Right atrium auricular region (tissue), 2 donors: ENCODE measurements around the gene MGST3.

DNA sequence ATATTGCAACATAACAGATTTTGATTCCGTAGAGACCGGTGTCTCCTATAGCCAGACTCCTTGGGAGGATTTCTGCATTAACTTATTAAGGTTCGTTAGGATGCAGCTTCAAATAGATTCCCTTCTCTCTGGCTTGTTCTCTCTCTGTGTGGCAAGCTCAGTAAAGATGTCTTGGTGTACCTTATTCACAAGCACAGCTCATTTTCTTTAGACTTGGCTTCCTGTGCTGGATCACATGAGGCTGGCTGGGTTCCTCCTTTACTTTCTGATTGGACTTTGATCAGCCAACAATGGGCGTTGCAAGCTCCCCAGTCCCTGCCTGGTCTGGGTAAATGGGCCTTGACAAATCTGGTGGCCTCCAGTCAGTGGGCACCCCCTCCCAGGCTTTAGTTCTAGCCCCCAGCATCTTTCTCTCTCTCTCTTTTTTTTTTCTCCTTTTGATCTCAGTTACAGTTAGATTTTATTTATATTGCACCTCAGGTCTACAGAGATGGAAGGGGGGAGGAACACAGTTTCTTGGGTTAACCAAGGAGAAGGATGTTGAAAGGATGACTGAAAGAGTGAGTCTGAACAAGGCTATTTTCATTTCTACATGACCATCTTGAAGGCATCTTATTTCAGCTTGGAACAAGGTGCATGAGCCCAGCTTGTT, 76.9 kb downstream of the PBX1 start:
- PRO-cap, result no peak
- RAMPAGE, long total RNA, 2 experiments, result no peak in any of the 2 experiments

- PRO-cap, result bidirectional peak, plus-strand start at chr1:164712785, minus-strand start at chr1:164712698
- RAMPAGE, long total RNA, 2 experiments, result no peak in any of the 2 experiments
These were observed 153.4 kb downstream of the PBX1 start for GRCh38 chr1:164712016-164713146.

GRCh38 chr1:164720729-164721616, 162.0 kb downstream of the PBX1 start:
- PRO-cap, result no peak
- RAMPAGE, long total RNA, 2 experiments, result no peak in any of the 2 experiments

- PRO-cap, result no peak
- RAMPAGE, long total RNA, 2 experiments, result no peak in any of the 2 experiments
These were observed 212.5 kb downstream of the PBX1 start for GRCh38 chr1:164771253-164772163.

DNA sequence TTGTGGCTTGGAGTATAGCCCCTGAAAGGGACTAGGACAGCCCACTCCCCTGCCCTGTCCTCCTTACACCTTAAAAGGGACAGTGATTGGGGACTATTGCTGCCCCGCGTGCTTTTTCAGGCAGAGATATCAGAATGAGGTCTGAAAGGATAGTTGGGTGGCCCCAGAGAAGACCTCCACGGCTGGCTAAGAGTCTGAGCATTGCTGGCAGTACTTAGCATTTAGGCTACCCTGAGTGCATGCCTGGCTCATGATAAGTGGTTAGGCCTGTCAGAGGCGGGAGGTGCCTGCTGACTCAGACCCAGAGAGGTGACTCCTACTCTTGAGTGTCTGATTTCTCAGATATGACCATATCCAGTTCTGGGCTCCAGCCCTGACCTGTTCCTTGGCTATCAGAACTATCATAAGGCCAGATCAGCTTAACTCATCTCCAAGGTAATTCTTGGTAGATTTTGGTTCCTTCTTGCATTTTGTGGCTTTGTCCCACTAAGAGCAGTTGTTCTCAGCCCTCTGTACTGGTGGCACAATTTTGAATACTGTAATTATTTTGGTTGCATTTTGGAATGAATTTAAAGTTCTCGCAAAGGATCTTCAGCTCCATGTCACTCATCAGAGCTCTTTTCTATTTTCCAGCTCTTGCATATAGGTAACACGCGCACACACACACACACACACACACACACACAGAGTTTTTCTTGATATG, 213.8 kb downstream of the PBX1 start:
- PRO-cap, result no peak
- RAMPAGE, long total RNA, 2 experiments, result no peak in any of the 2 experiments

DNA sequence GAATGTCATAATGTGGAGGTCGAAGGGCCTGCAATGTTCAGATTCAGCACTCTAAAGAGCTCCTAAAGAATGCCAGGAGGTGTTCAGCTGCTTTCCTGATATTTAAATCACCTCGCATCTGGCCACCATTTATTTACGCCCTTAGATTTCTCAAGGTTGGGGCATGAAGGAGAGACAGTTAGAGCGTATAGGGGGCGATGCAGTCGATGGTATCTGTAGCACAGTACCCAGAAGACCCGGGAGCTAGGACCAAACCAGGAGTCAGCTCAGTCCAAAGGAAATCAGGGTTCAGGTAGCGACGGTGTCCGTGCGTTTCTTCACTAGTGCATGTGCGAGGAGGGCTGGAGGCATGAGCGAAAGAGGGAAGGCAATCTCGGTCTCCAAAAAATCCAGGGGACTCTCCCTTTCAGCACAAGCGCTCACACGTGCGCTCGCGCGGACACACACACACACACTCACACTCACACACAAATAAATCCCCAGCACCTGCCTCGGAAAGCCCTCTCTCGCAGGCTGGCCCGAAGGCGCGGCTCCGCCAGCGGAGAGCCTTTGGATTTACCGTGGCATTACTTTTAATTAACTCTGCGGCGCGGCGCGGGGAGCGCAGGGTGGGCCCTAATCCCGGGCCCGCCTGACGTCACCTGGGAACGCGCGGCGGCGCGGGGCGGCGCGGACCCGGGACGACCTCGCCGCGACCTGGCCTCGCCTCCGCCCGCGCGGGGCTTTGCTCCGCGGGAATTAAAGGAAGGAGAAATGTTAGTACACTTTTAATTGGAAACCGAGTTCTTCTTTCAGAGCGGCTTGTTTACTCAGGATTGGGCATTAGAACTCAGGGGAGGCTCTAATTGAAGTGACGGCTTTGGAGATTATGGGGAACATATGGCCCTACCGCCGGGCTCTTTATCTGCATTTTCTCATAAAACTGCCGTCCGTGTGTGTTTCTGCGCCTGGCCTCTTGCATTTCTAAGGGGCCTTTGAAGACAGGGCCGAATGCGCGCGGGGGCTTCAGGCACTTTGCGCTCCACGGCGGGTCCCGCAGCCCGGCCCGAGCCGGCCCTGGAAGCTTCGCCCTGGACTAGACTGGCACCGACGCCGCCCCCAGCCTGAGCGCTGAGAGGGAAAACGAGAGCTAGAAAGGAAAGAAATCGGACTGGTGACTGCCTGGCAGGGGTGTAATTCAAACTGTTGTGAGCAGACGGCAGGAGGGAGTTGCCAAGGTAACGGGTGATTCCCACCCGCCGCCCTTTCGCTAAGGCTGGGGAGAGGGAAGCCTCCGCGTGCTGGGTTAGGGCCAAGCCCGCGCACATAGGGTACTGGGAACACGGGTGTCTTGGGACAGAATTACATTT, 121.1 kb downstream of the LMX1A start:
- PRO-cap, result unidirectional peak, minus-strand start at position 811 of the sequence
- RAMPAGE, long total RNA, 2 experiments, result no peak in any of the 2 experiments

DNA sequence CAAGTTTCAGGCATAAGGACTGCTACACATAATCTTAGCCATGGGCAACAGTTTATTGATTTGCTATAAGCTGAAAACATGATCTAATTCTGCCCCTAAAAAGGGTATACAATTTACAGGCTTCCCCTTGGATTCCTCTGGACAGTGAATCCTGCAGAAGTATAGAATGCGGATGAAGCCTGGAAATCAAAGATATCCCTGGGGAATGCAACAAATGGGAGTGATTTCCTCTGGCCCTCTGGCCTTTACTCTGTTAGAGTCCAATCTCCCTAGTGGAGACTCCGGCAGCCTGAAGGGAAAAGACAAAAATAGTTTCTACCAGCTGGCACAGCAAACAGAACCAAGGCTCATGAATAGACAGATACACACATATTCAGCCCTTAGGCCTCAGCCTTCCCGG, 4.0 kb upstream of the LRRC52 start:
- PRO-cap, result no peak
- RAMPAGE, long total RNA, 2 experiments, result no peak in any of the 2 experiments

- PRO-cap, result bidirectional peak, plus-strand start at chr1:165630877, minus-strand start at chr1:165630828; bidirectional peak, plus-strand start at chr1:165631209, minus-strand start at chr1:165631115
- RAMPAGE, long total RNA, 2 experiments, result start-site peak on the plus strand in 2 of 2 experiments, at chr1:165631202-165631273 at its widest, 4,110 to 5,968 reads per replicate
These were observed at the start of gene MGST3 for GRCh38 chr1:165630640-165631340. MGST3 (plus strand) TSS chr1:165631234.

DNA sequence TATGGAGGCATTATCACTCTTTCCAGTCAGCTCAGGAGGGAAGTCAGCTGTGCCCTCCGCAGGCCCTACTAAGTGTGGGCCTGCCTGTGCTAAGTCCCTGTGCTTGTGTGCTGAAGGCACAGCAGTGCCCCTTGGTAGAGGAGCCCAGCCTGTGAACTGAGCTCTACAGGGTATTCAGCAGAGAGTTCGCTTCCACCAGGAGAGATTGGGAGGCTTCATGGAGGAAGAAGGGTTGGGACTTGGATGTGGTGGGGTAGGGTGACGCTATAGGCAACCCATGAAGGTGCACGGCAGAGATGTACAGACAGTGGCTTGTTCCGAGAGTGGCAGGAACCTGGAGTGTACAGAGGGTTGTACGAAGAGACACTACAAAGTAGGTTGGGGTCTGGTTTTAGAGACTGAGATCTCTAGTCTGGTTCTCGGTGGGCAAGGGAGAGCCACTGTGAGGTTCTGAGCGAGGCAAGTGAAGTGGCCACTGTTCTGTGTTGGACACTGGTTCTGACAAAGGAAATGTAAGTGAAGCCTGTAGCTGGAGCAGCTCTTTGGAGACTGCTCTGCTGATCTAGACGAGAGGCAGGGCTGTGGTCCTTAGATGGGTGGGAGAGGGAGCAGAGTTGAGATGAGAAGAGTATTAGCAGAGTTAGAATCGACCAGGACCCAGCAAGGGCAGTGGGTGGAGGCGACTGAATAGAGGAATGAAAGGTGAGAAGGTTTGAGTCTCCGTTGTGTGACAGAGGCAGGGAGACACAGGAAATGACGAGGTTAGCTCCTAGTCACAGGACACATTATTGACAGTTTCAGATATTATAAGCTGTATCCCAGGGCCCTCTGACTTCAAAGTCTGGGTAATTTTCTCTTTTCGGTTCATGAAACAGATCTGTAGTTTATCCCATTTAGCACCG, 69.6 kb downstream of the UCK2 start:
- PRO-cap, result no peak
- RAMPAGE, long total RNA, 2 experiments, result no peak in any of the 2 experiments

DNA sequence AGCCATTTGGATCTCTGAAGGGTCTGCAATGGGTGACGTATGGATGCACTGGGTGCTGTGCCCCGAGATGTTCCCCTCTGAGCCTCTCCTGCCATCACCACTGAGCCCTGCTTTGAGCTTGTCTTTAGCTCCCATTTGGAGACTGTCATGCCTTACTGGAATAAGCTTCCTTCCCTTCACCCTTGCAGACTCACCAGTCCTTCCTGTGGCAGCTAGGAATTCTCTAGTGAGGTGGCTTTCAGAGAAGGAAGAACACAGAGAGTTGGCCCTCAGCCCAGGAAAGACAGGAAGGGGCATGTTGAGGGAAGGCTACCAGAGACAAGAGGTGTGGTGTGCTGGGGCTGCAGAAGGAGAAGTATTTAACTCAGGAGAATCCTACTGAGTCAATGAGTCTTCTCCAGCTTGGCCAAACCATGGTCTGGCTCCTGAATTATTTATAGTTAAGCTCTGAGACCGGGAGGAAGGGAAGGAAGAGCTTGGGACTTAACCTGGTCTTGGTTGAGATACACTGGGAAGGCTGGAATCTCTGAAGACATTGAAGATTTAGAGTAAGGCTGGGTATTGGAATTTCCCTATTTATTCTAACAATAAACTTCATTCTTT, 76.3 kb downstream of the UCK2 start:
- PRO-cap, result no peak
- RAMPAGE, long total RNA, 2 experiments, result no peak in any of the 2 experiments

DNA sequence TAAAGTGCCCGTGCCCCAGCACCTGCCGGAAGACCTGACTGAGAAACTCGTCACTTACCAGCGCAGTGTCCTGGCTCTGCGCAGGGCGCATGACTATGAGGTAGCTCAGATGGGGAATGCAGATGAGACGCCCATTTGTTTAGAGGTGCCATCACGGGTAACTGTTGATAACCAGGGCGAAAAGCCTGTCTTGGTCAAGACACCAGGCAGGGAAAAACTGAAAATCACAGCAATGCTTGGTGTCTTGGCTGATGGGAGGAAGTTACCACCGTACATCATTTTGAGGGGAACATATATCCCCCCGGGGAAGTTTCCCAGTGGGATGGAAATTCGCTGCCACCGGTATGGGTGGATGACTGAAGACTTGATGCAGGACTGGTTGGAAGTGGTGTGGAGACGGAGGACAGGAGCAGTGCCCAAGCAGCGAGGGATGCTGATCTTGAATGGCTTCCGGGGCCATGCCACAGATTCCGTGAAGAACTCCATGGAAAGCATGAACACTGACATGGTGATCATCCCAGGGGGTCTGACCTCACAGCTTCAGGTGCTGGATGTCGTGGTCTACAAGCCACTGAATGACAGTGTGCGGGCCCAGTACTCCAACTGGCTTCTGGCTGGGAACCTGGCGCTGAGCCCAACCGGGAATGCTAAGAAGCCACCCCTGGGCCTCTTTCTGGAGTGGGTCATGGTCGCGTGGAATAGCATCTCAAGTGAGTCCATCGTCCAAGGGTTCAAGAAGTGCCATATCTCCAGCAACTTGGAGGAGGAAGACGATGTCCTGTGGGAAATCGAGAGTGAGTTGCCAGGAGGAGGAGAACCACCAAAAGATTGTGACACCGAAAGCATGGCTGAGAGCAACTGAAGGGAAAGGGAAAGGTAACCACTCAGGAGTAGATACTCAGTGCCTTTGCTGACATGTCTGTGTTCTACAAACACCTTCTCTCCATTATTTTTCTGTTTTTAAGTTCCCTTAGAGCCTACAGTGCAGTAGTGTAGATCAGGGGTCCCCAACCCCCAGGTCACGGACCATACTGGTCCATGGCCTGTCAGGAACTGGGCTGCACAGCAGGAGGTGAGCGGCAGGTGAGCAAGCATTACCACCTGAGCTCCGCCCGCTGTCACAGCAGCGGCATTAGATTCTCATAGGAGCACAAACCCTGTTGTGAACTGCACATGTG, 10.7 kb downstream of the POGK start:
- PRO-cap, result no peak
- RAMPAGE, long total RNA, 2 experiments, result no peak in any of the 2 experiments

DNA sequence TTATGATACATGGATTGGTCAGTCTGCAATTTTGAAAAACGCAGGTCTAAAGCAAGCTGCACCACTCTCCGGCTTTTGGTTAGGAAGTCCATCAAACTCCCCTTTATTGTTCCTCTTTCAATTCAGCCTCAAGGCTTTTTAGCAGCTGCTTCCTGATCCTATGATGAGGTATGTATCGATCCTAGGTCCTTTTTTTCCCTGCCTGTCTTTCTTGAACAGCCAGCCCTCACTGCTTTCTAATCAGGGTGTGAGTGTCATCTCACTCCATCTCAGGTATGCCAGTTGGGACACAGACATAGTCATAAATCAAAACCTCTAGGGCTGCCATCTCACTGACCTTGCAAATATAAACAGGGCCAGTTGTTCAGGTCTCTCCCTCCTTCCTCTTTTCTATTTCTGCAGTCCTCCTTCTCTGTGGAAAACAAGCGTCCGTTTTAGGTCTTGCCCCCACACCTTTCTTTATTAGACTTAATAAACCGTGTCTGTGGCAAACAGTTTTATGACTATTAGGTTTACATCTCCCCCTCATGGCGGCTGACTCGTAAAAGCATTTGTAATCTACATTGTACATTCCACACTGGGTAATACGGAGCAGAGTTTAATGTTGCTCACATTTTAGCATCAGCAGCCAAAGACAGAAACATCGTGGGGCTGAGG, 11.5 kb downstream of the STYXL2 start:
- PRO-cap, result no peak
- RAMPAGE, long total RNA, 2 experiments, result no peak in any of the 2 experiments

- PRO-cap, result no peak
- RAMPAGE, long total RNA, 2 experiments, result no peak in any of the 2 experiments
These were observed 43.4 kb downstream of the STYXL2 start for GRCh38 chr1:167137302-167137566.

DNA sequence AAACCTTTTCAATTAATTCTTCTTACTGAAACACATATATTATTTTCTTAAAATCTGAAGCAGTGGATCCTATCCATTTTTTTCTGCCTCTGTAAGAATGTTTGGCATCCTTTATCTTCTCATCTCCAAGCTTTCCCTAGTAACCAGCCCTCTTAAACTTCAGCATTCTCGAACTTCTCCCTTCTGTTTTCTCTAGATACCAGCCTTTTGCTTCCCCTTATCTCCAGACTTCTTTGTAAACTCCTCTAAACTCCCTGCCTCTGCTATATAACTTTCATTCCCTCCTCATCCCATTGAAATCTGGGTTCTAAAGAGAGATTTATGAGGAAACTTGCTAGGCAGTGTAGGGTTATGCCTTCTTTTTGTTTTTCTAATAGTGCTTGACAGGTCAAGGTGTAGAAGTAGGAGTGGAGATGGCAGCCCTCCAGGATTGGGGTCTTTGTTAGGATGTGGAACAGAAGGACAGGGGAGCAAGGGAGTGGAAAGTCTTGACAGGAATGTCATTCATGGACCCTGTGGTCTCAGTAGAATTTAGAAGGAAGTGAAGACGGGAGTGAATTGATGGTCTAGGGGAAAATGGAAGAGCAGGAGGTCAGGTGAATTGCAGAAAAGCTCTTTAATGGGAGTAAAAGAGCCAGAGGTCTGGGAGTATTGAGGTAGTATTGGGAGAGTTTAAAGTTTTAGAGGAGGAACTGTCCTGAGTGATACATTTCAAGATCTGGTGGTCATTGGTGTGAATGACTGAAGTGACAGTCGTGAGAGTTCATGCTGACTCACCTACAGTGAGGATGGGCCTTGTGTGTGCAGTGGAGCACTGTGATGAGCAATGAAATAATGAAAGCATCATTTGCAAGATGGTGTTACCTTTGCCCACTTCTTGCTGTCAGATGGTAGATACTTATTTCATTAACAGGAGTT, 28.6 kb downstream of the POU2F1 start:
- PRO-cap, result no peak
- RAMPAGE, long total RNA, 2 experiments, result no peak in any of the 2 experiments

GRCh38 chr1:167416207-167417097, 101.9 kb downstream of the CD247 start:
- PRO-cap, result no peak
- RAMPAGE, long total RNA, 2 experiments, result no peak in any of the 2 experiments

DNA sequence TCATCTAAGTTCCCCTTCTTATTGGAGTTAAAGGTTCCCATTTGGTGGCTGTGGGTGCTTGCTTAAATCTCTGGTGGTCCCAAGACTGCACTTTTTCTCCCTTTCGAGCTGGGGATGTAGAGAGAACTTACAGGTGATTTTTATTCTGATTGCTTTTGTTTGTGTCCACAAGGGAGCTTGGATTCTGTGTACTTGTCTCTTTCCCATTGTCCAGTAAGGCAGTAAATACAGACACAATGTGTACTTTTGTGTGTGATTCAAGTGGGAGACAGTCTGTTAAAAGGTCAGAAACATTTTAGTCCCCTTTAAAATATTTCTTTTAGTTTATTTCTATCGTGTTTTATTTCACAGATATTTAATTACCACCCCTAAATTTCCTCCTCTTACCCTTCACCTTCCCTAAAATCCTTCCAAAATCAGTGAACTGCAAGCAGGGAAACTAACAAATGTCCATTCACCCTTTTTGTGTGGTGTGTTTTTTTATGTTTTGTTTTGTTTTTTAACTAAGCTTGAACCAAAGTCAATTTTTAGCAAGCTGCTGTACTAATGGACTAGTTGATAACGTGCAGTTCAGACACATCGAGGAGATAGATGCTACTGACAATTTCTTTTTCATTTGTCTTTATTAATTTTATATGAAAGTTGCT, 100.6 kb downstream of the CD247 start:
- PRO-cap, result no peak
- RAMPAGE, long total RNA, 2 experiments, result no peak in any of the 2 experiments

GRCh38 chr1:167551327-167552180, 2.0 kb downstream of the CREG1 start:
- PRO-cap, result unidirectional peak, minus-strand start at chr1:167551571
- RAMPAGE, long total RNA, 2 experiments, result no peak in any of the 2 experiments

GRCh38 chr1:167555943-167556325, 2.4 kb upstream of the CREG1 start:
- PRO-cap, result no peak
- RAMPAGE, long total RNA, 2 experiments, result no peak in any of the 2 experiments

GRCh38 chr1:167628734-167629100, 1.3 kb upstream of the RCSD1 start:
- PRO-cap, result no peak
- RAMPAGE, long total RNA, 2 experiments, result no peak in any of the 2 experiments

DNA sequence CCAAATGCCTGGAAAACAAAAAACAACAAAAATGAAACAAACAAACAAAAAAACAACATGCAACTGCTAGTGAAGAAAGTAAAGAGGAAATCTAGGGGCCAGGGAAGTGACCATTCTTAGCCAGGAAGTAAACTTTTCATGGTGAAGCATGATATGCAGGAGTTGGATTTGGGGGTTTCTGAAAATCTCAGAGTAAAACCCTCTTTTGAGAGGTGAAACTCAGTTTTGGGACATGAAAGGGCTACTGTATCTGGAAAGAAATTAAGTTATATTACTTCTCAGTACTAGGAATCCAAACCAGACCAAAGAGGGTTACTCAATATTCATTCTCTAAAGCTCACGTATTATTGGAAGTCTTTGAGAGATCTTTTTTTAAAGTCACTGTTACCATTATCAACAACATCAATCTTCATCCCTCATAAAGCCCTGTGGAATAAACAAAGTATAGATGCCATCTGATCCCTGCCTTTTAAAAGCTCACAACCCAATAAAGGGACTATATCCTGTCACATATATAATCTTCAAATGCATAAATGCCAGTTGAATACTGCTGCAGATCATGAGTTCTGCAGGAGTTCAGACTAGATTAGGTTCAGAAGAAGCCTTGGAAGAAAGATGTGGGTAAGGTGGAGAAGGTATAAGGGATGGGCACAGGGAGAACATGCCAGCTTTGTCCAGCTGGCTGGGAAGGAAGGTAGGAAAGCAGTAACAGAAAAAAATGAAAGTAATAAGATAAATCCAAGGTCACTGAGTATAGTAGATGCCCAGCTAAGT, 2.9 kb downstream of the RCSD1 start:
- PRO-cap, result no peak
- RAMPAGE, long total RNA, 2 experiments, result no peak in any of the 2 experiments